Melanocyte of skin (primary cell): ENCODE measurements around a stretch of chr18.

GRCh38 chr18:58407689-58408008 lies 221.2 kb downstream of the ALPK2 start:
- CAGE, long polyA plus RNA, 2 experiments: no peak in any of the 2 experiments

GRCh38 chr18:58408680-58409147 lies 220.2 kb downstream of the ALPK2 start:
- CAGE, long polyA plus RNA, 2 experiments: no peak in any of the 2 experiments

DNA sequence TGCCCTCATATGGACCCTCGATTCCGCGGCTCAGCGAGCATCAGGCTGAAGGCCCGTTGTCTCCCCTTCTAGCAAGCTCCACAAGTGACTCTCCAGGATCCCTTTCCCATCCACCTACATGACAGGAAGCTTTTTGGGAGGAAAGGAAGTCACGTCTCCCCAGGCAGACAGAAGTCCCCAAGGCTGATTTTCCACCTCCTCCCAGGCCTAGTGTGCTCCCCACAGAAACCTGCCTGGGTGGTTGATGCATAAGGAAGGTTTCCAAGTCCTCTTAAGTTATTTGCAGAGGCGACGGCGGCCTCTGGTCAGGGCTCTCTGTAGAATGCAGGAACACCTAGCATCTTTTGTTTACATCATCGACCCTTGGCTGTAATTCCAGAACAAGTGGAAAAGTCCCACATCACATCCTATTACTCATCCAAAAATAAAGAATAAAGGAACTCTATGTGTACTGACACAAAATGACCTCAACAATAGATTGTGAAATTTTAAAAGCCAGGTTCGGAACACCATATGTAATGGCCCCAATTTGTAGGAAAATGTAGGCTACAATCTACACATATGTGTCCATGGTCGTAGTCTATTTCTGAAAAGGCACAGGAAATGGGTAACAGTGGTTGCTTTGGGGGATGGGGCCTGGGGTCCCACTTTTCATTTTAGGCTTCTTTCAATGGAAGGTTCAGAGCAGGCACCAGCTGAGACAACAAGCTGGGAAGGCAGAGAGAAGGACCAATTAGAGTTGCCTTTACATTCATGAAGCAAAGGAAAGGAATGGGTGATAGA lies 211.1 kb downstream of the ALPK2 start:
- CAGE, long polyA plus RNA, 2 experiments: no peak in any of the 2 experiments

DNA sequence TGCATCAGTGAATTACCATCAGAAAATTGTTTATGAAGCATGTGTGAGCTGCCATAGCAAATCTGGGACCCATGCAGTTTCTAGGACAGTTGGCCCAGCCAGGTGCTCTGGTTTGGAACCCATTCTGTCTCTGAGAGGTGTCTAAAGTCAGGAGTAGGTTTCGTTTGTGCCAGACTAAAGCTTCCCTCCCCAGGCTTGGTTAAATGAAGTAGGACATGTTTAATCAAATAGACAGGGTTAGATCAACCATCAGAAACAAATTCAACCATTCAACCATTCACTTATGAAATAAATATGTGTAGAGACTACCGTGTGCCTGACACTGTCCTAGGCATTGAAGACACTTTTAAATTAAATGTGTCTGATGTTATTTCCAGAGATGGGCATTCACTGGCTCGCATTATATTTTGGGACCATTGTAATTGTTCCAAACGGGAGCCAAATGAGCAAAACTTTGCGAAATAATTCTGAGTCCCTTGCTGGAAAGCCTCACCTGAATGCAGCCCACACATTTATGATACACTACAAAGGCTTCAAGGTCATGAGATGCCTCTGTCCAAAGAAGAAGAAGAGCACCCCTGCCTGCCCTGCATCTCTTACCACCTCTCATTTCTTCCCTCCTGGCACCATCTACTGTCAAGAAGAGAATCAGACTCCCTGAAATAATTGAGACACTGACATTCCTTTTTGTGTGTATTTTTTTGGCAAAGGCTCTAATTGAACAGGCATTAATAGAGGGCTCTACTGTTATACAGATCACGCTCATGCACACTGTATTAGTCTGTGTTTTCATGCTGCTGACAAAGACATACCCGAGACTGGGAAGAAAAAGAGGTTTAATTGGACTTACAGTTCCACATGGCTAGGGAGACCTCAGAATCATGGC lies 176.6 kb downstream of the ALPK2 start:
- CAGE, long polyA plus RNA, 2 experiments: no peak in any of the 2 experiments

DNA sequence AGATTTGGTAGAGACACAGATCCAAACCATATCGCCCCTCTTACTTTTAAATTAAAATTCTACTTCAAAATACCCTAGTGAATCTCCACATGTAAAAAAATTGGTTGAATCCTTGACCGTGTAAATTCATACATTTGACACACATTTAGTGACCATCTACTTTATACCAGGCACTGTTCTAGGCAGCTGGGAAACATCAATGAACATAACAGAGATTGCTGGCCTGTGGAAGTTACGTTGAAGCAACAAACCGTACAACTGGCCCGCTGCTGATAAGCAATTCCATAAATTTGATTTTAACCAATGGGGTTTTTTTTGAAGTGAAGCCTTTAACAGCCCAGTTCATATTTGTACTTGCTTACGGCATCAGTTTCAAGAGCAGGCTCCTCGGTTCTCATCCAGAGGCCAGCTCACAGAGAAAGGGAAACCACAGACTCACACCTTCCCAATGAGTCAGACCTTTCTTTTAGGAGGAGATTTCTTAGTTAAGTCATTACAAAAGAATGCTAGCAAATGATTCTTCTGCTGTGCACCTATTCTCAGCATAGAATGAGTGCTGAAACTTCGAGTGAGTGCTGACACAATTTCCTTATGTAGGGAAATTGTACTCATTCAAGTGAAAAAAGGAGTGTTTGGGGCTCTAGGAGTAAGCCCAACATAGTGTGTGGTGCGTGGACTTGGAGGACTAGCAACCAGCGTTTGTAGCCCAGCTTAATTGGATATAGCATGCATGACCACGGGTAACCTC lies 87.3 kb downstream of the ALPK2 start:
- CAGE, long polyA plus RNA, 2 experiments: no peak in any of the 2 experiments

DNA sequence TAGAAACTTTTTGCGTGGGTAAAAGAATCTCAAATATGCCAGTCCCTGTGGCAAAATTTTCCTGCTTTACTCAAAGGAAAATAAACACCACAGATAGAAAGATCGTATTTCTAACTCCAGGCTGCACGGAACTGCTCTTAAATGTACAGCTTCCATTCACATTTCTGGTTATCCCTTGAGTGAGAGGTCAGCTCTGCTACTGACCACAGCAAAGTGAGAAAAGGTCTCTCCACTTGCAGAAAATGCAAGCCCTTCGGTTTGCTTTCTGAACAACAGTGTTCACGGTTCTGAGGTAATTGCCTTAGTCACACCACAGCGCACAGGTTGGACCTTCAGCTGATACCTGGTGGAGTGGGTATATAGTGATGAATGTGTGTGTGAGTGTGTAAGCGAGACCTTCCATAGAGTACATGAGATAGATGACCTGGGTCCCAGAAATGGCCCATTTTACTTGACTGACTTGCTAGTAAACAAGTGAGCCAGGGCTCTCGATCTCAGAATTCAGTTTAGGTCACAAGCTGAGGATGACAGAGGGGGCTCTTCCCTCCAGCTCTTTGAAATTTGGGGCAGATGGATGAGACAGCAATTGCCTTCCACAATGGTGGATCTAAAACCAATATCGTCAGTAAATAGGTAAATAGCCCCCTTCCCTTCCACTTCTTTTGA lies 52.1 kb downstream of the ALPK2 start:
- CAGE, long polyA plus RNA, 2 experiments: no peak in any of the 2 experiments

- CAGE, long polyA plus RNA, 2 experiments: no peak in any of the 2 experiments
Measured at GRCh38 chr18:58674287-58674877, 3.1 kb downstream of the MALT1 start.

GRCh38 chr18:58721650-58722247 lies 50.5 kb downstream of the MALT1 start:
- CAGE, long polyA plus RNA, 2 experiments: no peak in any of the 2 experiments

DNA sequence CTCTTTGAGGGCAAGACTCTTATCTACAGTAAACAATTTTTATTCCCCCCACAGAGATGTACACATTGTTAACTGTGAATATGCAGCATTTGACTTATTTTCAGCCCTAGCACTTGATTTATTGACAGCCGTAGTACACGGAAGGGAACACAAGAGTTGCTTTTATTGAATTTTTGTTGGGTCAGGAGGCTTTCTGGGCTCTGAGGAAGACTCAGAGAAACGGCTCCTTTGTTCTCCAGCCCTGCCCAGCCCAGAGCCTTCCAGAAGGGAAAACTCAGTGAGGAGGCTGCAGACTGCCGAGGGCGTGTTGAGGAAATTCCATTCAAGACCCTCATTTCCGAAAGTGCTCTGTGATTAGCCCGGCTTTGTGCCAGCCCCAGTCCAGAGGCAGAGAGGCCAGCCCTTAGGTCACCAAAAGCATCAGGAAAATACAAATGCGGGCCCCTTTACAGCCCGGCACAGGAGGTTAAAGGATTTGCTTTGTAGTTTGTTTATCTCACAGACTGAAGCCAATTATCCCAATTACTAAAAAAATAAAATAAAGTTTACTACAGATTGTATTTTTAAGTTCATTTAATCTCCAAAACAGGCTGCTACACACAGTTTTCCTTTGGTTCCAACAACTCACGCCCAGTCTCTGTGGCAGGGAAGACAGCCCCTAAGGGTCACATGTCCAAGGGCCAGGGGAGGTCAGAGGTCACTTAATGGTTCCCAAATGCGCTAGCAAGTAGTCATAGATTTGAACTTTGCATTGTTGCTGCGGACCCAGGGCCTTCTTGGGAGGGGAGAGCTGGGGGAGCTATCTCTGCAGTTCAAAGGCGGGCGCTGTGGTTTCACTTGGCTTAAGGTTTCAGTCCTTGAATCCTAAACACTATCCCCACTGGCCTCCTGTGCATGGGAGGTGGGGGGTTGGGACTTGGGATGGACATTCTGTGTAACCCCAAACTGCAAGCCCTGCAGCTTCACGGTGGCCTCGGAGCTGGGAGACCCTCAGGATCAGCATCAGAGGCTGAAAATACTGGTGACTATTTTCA lies 75.0 kb upstream of the ZNF532 start:
- CAGE, long polyA plus RNA, 2 experiments: no peak in any of the 2 experiments

DNA sequence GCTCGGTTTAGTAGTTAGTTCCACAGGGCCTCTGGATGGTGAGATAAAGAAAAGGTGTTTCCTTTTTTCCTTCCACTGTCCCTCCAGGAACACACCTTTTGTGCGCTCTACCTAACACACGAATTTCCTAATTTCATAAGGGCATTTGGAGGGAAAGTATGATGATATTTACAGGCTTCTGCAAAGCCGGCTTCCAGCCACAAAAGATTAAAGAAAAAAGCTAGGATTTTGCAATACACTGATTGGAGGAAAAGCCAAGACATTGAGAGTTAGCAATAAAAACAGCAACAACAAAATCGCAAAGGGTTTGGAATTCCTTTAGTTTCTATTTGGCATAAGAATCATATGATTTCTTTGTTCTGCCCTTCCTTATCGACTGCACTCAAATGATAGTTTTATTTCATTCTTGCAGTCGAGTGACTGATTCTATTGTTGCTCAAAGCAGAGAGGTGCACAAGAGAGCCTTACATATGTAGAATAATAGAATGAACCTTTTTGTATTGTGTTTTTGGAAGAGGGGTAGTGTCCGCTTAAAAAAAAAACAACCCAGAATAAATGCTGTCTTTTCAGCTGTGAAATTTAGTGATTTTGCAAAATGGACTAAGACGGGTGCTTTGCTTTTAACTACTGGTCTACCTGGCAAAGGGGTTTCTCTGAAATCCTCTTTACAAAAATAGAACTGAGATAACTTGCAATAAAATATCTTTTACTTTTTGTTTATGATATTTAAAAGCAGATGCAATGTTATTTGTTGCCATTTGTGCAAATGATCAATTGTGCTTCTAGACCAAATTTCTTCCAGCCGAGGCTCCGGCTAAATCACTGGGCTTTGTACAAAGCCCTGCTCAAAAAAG lies 3.8 kb upstream of the ZNF532 start:
- CAGE, long polyA plus RNA, 2 experiments: no peak in any of the 2 experiments

GRCh38 chr18:58862770-58863242 lies 1.9 kb upstream of the ZNF532 start:
- CAGE, long polyA plus RNA, 2 experiments: no peak in any of the 2 experiments

- CAGE, long polyA plus RNA, 2 experiments: no peak in any of the 2 experiments
Measured at GRCh38 chr18:58864289-58864569, 448 bp upstream of the ZNF532 start.

GRCh38 chr18:59029966-59030603 lies 109.6 kb upstream of the SEC11C start:
- CAGE, long polyA plus RNA, 2 experiments: no peak in any of the 2 experiments

- CAGE, long polyA plus RNA, 2 experiments: no peak in any of the 2 experiments
Measured at GRCh38 chr18:59140459-59140965, 828 bp downstream of the SEC11C start.

GRCh38 chr18:59351560-59351999 lies 7.5 kb downstream of the LMAN1 start:
- CAGE, long polyA plus RNA, 2 experiments: no peak in any of the 2 experiments

- CAGE, long polyA plus RNA, 2 experiments: no peak in any of the 2 experiments
Measured at GRCh38 chr18:59352655-59353046, 6.4 kb downstream of the LMAN1 start.

- CAGE, long polyA plus RNA, 2 experiments: no peak in any of the 2 experiments
Measured at GRCh38 chr18:59355270-59355630, 3.8 kb downstream of the LMAN1 start.

- CAGE, long polyA plus RNA, 2 experiments: no peak in any of the 2 experiments
Measured at GRCh38 chr18:59409214-59409822, 50.3 kb upstream of the LMAN1 start.

GRCh38 chr18:59980412-59980649 lies 80.5 kb downstream of the PMAIP1 start:
- CAGE, long polyA plus RNA, 2 experiments: no peak in any of the 2 experiments

GRCh38 chr18:61554358-61554858 lies 221.2 kb downstream of the CDH20 start:
- CAGE, long polyA plus RNA, 2 experiments: no peak in any of the 2 experiments